Spinal cord (tissue), 3 donors: ENCODE data around the genes CYP26B1, EXOC6B, NOTO, FBXO41 and TPRKB.

GRCh38 chr2:71338585-71338969 lies 7.0 kb downstream of the ZNF638 start:
- PRO-cap = no peak
- RAMPAGE, long total RNA = no peak

DNA sequence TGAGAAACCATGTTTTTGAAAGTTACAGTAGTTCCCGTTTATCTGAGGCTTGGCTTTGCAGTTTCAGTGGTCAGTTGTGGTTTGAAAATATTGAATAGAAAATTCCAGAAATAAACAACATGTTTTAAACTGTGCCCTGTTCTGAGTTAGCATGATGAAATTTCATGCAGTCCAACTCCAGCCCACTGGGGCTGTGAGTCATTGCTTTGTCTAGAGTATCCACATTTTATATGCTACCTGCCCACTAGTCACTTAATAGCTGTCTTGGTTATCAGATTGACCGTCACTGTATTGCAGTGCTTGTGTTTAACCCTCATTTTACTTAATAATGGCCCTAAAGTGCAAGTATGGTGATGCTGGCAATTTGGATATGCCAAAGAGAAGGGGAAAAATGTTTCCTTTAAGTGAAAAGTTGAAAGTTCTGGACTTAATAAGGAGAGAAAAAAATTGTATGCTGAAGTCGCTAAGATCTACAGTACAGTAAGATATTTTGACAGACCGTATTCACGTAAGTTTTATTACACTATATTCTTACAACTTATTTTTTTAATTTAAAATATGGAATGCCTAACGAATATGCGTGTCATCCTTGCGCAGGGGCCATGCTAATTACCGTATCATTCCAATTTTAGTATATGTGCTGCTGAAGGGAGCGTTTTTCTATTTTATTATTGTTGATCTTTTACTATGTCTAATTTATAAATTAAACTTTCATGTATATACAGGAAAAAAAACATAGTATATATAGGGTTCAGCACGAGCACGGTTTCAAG lies 47.8 kb downstream of the ZNF638 start:
- PRO-cap = no peak
- RAMPAGE, long total RNA = no peak

DNA sequence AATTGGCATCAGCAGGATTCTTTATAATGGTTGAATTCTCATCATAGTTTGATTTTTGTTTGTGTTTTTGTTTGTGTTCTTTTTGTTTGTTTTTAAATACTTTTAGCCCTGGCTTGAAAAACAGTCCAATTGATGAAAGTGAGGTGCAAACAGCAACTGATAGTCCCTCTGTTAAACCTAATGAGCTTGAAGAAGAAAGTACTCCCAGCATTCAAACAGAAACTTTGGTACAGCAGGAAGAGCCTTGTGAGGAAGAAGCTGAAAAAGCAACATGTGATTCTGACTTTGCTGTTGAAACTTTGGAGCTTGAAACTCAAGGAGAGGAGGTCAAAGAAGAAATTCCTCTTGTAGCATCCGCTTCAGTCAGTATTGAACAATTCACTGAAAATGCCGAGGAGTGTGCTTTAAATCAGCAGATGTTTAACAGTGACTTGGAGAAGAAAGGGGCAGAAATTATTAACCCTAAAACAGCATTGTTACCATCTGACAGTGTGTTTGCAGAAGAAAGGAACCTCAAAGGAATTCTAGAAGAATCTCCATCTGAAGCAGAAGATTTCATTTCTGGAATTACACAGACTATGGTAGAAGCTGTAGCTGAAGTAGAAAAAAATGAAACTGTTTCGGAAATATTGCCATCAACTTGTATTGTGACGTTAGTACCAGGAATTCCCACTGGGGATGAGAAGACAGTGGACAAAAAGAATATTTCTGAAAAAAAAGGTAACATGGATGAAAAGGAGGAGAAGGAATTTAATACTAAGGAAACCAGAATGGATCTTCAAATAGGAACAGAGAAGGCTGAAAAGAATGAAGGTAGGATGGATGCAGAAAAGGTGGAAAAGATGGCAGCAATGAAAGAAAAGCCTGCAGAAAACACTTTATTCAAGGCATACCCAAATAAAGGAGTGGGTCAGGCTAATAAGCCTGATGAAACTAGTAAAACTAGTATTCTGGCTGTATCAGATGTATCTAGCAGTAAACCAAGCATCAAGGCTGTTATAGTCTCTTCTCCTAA lies 43.5 kb upstream of the DYSF start:
- PRO-cap = no peak
- RAMPAGE, long total RNA = no peak

DNA sequence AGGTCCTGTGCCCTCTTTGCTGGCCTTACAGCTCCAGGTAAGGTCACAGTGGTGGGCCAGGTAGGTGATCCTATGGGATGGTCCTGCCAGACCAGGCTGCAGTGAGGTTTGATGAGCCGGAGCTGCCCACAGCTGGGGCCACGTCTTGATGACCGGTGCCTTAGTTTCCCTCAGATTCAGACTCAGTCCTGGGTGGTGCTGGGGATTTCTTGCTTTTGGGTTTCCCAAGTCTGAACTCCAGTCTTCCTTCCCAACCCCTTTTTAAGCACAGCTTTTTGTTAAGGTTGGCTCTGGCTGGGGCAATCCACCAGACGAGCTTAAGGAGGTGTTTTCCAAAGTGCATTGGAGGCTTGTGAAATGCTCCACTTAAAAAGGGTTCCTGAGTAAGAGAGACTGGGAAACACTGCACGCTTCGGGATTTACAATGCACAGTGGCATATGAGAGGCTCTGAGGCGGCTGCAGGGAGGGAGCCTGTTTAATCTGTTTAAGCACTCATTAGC lies 127.5 kb downstream of the DYSF start:
- PRO-cap = no peak
- RAMPAGE, long total RNA = no peak

DNA sequence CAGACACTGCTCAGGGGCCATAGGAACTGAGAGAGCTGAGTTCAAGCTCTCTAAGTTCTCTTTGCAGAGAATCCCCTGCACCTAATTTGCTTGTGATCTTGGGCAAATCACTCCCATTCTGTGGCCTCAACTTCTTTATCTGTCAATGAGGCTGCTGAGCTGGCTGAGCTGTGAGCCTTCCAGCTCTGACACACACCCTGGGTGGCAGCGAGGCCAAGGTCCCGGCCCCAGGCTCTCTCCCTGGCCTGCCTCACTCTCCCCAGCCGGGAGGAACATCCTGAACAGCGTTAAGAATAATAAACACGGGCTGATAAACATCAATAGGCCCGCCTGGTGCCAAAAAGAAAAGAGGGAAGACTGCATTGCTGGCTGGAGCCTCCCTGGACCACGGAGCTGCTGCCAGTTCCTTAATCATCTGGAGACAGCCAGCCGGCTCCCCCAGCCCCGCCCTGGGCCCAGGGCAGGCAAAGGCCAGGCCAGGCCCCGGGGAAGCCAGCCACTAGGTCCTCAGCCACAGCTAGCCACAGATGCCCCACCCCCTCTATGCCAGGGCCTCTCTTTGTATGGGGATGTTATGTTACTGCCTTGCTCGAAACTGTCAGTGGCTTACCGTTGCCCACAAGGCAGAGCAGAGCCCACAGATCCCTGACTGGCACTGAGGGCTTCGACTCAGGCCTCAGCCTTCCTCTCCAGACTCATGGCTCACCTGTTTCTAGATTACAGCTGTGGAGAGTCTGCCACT lies 280.4 kb downstream of the DYSF start:
- PRO-cap = no peak
- RAMPAGE, long total RNA = no peak

- PRO-cap = no peak
- RAMPAGE, long total RNA = no peak
These were observed 32.1 kb downstream of the CYP26B1 start for GRCh38 chr2:72115422-72116187.

GRCh38 chr2:72143401-72143915 lies 4.2 kb downstream of the CYP26B1 start:
- PRO-cap = no peak
- RAMPAGE, long total RNA = no peak

- PRO-cap = no peak
- RAMPAGE, long total RNA = no peak
These were observed at the start of gene CYP26B1 for GRCh38 chr2:72146824-72148097. Gene CYP26B1, minus strand, starts transcription at chr2:72147862.

GRCh38 chr2:72824263-72824900 lies 1.5 kb downstream of the EXOC6B start:
- PRO-cap = no peak
- RAMPAGE, long total RNA = no peak

GRCh38 chr2:72824980-72826360 lies at the start of gene EXOC6B:
Gene EXOC6B, minus strand, starts transcription at chr2:72826033.
- PRO-cap = unidirectional peak, minus-strand start at chr2:72826015
- RAMPAGE, long total RNA = start-site peak on the minus strand at chr2:72825908-72826056, 406 and 206 reads in 2 replicates

DNA sequence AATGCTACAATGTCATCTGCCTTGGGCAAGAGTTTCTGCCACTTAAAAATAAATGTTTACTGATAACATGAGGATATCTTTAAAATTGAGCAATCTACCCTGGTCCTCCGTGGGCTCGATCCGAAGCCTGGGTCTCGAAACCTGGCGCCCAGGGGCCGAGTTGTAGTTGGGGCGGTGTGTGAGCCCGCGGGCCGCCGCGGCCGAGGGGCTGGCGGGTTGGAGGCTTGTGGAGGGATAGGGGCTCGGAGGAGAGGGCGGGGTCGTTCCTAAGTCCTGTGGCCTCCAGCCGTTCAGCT lies 2.4 kb downstream of the EMX1 start:
- PRO-cap = no peak
- RAMPAGE, long total RNA = no peak

DNA sequence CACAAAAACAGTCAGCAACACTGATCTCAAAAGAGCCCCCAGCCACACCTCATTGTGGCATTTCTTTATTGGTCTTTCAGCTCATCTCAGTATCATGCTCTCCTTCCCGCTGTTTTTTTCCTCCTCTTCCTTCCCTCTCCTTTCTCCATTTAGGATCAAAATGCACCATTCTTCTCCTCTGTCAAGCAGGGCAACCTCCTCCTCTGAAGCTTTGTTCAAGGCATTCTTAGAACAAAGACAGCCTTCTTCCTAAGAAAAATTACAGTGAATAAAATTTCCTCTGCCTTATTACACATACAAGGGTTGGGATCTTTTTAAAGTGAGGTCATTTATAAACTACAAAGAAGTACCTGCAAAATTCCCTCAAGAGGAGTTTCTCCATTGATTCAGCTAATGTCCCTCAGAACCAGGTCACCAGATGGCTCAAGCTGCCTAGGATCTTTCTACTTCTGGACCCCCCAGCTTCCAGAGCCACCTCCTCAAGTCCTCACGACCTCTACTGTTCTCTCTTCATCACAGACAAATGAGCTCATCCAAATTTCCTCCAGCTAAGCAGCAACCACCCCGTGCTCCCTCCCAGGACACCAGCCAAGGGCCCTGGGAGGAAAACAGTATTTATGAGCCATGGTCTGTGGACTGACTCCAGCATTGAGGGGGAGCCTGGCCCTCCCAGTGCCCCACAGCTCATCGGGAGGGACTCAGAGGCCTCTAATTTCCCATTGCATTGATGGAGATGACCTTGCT lies 18.0 kb downstream of the SFXN5 start:
- PRO-cap = no peak
- RAMPAGE, long total RNA = no peak

- PRO-cap = no peak
- RAMPAGE, long total RNA = no peak
These were observed 1.3 kb downstream of the RAB11FIP5 start for GRCh38 chr2:73111335-73112057.

- PRO-cap = no peak
- RAMPAGE, long total RNA = no peak
These were observed at the start of gene NOTO for GRCh38 chr2:73202073-73202732. Gene NOTO, plus strand, starts transcription at chr2:73202574.

DNA sequence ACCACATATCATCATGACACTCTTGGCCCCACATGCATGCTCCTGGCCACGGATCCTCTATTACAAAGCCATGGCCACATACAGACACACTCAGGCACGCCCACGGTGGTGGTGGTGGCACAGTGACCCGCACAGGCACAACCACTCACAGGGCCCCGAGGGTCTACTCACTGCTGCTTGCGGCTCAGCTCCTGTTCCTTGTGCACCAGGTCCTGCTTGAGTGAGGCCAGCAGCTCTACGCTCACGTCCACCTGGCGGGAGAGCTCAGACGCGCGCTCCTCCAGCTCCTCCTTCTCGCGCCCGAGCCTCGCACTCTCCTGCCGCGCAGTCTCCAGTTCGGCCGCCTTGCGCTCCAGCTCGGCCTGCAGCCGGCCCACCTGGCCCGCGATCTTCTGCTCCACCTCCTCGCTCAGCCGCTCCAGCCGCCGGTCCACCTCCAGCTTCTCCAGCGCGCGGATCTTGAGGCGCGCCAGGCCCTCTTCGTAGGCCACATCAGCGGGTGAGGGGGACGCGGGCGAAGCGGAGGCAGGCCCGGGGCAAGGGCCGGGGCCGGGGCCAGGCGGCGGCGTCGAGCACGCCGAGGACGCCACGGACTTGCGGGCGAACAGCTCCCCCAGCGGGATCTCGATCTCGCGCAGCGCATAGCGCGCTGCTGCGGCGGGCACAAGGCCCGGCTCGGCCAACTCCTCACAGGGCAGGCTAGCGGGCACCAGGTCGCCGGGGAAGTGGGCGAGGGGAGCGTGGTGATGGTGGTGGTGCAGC lies 15.5 kb downstream of the FBXO41 start:
- PRO-cap = no peak
- RAMPAGE, long total RNA = no peak

- PRO-cap = no peak
- RAMPAGE, long total RNA = no peak
These were observed at the start of gene FBXO41 for GRCh38 chr2:73283793-73284994. Gene FBXO41, minus strand, starts transcription at chr2:73284478.

DNA sequence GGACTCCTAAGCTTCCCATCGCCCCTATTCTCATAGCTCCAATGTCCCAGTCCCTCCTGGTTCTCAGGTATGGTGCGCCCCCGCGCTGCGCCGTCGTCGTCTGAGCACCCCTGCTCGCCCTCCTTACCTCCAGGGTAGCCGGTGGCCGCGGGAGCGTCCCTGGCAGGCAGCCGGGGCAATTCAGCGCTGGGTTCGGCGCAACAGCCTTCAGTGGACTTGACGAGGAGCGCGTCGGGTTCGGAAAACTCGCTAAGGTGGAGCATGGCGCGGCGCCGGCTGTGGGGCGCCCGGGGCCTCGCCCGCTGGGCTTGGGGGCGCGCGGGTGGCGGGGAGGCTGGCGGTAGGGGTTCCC lies 317 bp downstream of the EGR4 start:
- PRO-cap = no peak
- RAMPAGE, long total RNA = no peak

- PRO-cap = no peak
- RAMPAGE, long total RNA = no peak
These were observed 85.2 kb downstream of the NAT8 start for GRCh38 chr2:73557121-73557395.

GRCh38 chr2:73704276-73704681 lies 32.9 kb downstream of the TPRKB start:
- PRO-cap = no peak
- RAMPAGE, long total RNA = no peak

GRCh38 chr2:73736586-73737798 lies at the start of gene TPRKB:
Gene TPRKB, minus strand, starts transcription at chr2:73737345.
- PRO-cap = no peak
- RAMPAGE, long total RNA = start-site peak on the minus strand at chr2:73737302-73737364, 856 and 667 reads in 2 replicates